ENCODE data around the gene SAG.

GRCh38 chr2:232872046-232872738, 2.1 kb downstream of the SNORC start:
- PRO-cap, 4 experiments, result no peak in any of the 4 experiments
- RAMPAGE, long total RNA, 2 experiments, result no peak in any of the 2 experiments

GRCh38 chr2:232875915-232876289, 5.8 kb downstream of the SNORC start:
- PRO-cap, 4 experiments, result peak in 3 of 4 experiments; most common plus-strand start chr2:232876068 (in 2); most common minus-strand start chr2:232876072 (in 2)
- RAMPAGE, long total RNA, 2 experiments, result no peak in any of the 2 experiments

GRCh38 chr2:233061068-233061856, 1.1 kb downstream of the INPP5D start:
- PRO-cap, 4 experiments, result peak in 2 of 4 experiments; most common plus-strand start chr2:233061309 (in 1); most common minus-strand start chr2:233061159 (in 1)
- RAMPAGE, long total RNA, 2 experiments, result no peak in any of the 2 experiments

- PRO-cap, 4 experiments, result no peak in any of the 4 experiments
- RAMPAGE, long total RNA, 2 experiments, result no peak in any of the 2 experiments
Observed at GRCh38 chr2:233124667-233125446, 64.7 kb downstream of the INPP5D start.

DNA sequence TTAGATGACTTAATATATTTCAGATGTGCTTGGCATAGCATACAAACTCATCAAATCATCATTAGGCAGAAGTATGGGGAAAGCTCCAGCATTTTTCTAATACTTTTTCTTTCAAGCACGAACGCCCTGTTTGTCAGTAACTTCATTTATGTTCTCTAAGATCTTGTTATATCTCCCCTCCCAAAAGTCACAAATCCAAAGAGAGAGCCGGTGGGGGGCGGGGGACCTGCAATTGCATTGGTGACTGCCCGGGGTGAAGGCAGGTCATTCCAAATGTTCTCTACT, 82.9 kb downstream of the INPP5D start:
- PRO-cap, 4 experiments, result no peak in any of the 4 experiments
- RAMPAGE, long total RNA, 2 experiments, result no peak in any of the 2 experiments

DNA sequence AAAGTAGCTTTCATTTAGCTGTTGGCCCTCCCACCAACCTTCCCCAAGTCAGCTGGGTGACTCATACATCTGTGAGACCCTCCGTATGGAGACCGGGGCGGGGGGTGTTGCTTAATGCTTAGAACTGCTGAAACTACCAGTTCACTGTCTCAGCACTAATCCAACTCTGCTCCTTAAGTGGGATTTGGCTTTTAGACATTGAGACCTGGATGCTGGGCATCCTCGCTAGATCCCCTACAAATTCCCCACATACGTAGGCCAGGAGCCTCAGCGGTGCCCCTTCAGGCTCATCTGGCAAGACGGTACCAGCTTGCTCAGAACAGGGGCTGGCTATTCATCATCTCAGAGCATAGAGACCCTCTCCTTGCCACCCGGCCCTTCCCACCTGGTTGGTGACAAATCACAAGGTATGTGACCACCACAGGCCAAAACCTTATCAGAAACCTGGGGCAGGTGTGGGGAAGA, at the start of gene SAG:
Gene SAG, plus strand, starts transcription at position 201 of the 465 bp plus-strand sequence.
- PRO-cap, 4 experiments, result no peak in any of the 4 experiments
- RAMPAGE, long total RNA, 2 experiments, result no peak in any of the 2 experiments

DNA sequence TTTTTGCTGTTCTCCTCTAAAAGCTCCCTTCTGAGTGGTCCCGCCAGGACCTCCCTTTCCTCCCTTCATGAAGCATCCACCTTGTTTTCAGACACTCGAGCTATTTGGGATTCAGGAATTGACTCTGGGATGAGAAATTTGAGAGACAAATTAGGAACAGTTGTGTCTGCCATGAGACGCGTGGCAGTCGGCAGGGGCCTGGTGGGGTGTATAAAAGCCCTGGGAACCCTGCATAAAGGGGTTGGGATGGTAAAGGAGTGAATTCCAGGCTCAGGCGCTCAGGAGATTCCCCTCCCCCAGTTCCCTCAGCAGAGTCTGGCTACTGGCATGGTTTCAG, 65.6 kb downstream of the DGKD start:
- PRO-cap, 4 experiments, result no peak in any of the 4 experiments
- RAMPAGE, long total RNA, 2 experiments, result no peak in any of the 2 experiments

- PRO-cap, 4 experiments, result no peak in any of the 4 experiments
- RAMPAGE, long total RNA, 2 experiments, result no peak in any of the 2 experiments
Observed at GRCh38 chr2:233424037-233424723, 69.9 kb downstream of the DGKD start.

DNA sequence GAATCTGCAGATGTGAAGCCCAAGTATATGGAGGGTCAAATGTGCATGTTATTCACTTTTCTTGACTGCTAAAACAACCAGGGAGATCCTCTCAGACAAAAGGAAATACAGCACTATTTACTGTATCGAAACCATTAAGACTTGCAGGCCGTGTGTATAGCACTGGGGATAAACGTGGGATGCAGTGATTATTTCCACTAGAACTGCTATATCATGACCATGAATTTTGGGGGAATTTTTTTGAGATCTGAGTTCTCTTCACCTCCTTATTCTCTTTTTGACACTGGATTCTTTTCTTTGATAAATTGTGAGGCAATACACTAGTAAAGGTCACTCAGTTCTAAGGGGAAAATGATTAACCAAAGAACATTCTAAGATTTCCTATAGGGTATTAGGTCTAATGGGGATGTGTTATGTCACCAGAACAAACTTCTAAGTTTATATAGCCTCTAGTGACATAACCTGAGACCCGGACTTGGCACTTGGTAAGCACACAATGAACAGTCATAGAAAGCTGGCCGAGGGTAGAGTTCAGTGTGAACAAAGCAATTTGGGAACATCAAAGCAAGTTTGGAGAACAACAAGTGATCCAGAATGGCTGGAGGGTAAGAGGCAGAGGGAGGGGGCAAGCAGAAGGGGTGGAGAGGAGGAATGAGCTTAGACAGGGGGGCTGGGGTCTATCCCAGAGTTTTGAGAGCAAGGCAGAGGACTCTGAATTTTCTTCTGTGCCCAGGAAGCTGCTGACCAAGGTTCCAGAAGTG, 14.8 kb upstream of the UGT1A1 start:
- PRO-cap, 4 experiments, result peak in 1 of 4 experiments; most common plus-strand start position 507 of the sequence (in 1); most common minus-strand start position 274 of the sequence (in 1)
- RAMPAGE, long total RNA, 2 experiments, result no peak in any of the 2 experiments

- PRO-cap, 4 experiments, result peak in 4 of 4 experiments; most common plus-strand start chr2:233756983 (in 2); most common minus-strand start chr2:233756747 (in 2)
- RAMPAGE, long total RNA, 2 experiments, result no peak in any of the 2 experiments
Observed at GRCh38 chr2:233756536-233757296, 3.4 kb upstream of the UGT1A1 start.

DNA sequence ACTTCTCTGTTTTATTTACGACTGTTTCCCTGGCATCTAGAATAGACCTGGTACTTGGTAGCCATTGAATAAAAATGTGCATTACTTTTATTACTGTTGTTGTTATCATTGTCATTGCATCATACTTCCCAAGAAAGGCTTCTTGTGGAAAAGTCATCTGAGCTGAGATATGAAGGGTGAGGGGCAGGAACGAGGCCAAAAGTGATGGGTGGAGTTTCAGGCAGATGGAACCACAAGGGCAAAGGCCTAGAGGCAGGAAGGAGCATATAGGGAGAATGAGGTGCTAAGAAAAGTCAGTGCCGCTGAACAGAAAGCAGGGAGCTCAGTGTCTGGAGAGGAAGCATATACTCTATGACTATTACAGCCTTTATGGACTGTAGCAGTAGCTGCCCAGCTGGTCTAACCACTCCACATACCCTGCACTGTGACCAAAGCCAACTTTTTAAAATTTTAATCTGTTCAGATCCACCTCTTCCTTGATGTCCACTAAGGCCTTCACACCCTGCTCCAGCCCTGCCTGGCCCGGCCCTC, 219.3 kb downstream of the SPP2 start:
- PRO-cap, 4 experiments, result no peak in any of the 4 experiments
- RAMPAGE, long total RNA, 2 experiments, result no peak in any of the 2 experiments

GRCh38 chr2:234454298-234454999, 42.4 kb downstream of the ARL4C start:
- PRO-cap, 4 experiments, result peak in 2 of 4 experiments; most common minus-strand start chr2:234454595 (in 2)
- RAMPAGE, long total RNA, 2 experiments, result no peak in any of the 2 experiments

- PRO-cap, 4 experiments, result no peak in any of the 4 experiments
- RAMPAGE, long total RNA, 2 experiments, result no peak in any of the 2 experiments
Observed at GRCh38 chr2:234462009-234462288, 34.9 kb downstream of the ARL4C start.

GRCh38 chr2:234631909-234632493, 135.1 kb upstream of the ARL4C start:
- PRO-cap, 4 experiments, result no peak in any of the 4 experiments
- RAMPAGE, long total RNA, 2 experiments, result no peak in any of the 2 experiments

- PRO-cap, 4 experiments, result no peak in any of the 4 experiments
- RAMPAGE, long total RNA, 2 experiments, result no peak in any of the 2 experiments
Observed at GRCh38 chr2:234690754-234691416, 194.0 kb upstream of the ARL4C start.

DNA sequence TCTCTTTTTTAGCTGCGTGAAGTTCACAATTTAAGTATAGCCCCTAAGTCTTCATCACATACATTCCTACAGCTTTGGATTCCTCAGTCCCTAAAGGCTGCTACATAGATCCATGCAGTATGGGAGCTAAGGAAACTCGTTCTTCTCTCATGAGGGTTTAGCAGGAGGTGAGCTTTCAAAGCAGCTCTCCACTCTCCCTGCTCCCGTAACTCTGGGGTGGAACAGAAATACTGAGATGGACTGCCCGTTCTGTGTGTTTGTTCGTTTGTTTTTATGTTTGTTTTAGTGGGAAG, 156.6 kb upstream of the SH3BP4 start:
- PRO-cap, 4 experiments, result peak in 1 of 4 experiments; most common minus-strand start position 213 of the sequence (in 1)
- RAMPAGE, long total RNA, 2 experiments, result no peak in any of the 2 experiments

GRCh38 chr2:234843404-234843896, 108.4 kb upstream of the SH3BP4 start:
- PRO-cap, 4 experiments, result peak in 4 of 4 experiments; most common plus-strand start chr2:234843577 (in 2); most common minus-strand start chr2:234843509 (in 4)
- RAMPAGE, long total RNA, 2 experiments, result no peak in any of the 2 experiments

- PRO-cap, 4 experiments, result peak in 4 of 4 experiments; most common plus-strand start chr2:234874992 (in 3); most common minus-strand start chr2:234874916 (in 3)
- RAMPAGE, long total RNA, 2 experiments, result no peak in any of the 2 experiments
Observed at GRCh38 chr2:234874710-234875225, 77.0 kb upstream of the SH3BP4 start.

DNA sequence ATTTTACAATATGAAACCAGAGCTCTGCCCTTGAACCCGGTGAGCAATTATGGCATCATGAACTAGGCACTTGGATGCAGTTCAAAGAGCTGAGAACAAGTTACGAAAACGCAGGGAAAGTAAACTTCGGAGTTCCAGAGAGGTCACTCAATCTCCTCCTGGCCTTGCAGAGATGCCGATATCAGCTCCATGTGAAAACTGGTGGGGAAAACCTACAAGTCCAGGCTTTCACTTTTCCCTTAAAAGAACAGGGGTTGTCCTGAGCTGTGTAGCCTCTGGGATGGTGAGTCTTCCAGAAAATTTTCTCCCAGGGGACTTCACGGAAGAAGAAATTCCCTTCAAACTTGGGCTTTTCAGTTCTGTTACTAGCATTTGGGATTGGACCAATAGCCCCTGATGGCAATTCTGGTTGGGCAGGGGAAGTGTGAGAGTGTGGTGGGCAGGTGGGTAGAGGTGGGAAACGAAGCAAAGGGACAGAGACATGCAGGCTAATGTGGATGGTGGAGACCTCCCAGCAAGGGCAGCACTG, 71.1 kb upstream of the SH3BP4 start:
- PRO-cap, 4 experiments, result peak in 4 of 4 experiments; most common plus-strand start position 150 of the sequence (in 4)
- RAMPAGE, long total RNA, 2 experiments, result no peak in any of the 2 experiments

GRCh38 chr2:234881637-234882250, 70.1 kb upstream of the SH3BP4 start:
- PRO-cap, 4 experiments, result peak in 4 of 4 experiments; most common plus-strand start chr2:234881951 (in 3); most common minus-strand start chr2:234881754 (in 1)
- RAMPAGE, long total RNA, 2 experiments, result no peak in any of the 2 experiments